Epidermal melanocyte (primary cell): Measurements from ENCODE around the genes LYRM7, RAPGEF6, IL3 and PDLIM4.

DNA sequence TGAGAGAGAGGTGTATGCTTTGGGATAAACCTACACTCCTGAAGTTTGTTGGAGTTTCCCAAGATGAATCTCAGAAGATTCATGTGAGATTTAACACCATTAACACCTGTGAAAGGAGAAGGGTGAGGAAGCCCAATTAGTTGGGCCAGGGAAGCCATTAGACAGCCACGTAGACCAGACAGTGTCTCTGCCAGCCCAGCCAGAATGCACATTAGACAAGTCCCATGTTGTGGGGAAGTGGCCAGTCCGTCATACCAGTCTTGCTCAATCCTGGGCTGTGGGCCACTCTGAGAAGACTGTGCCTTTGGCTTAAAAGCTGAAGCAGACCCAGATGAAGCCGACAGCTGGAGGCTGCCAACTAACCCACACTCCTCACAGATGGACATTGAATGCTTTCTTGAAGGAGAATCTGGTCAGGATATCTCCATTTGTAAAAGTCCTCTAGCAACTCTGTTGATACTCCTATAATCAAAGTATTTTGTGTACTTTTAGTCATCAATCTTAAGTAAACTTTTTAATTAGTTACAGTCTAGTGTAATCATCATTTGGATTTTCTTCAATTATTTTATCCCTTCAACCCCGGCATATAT, 128.6 kb downstream of the CHSY3 start:
- RRBS = no CpG with 5 or more reads among the region's 4 CpGs

GRCh38 chr5:130818048-130818466, 347.0 kb downstream of the HINT1 start:
- RRBS = no CpG with 5 or more reads among the region's 14 CpGs

- RRBS = no CpG with 5 or more reads among the region's 1 CpG
Measured at GRCh38 chr5:130883838-130884415, 281.1 kb downstream of the HINT1 start.

- RRBS = no CpG with 5 or more reads among the region's 50 CpGs
Measured at GRCh38 chr5:131170395-131171446, at the start of gene LYRM7. Gene LYRM7, plus strand, starts transcription at chr5:131170944.

DNA sequence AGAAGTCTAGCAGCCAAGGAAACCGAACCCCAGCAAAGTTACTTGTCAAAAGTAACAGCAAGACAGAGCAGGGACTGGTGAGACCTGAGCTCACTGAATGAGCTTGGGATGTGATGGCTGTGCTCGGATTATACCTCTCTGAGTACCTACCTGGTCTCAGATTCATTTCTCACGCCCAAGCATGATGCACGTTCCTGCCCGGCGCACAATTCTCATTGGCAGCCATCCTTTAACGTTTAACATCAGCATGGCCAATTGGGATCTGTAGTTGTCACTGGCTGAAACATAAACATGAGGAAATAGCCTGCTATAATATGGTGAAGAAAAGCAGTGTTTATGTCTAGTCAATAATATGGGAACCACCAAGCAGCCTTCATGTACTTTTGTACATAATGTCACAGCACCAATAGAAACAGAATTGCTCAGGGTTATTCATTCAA, 732 bp downstream of the LYRM7 start:
- RRBS = no CpG with 5 or more reads among the region's 7 CpGs

- RRBS = no CpG with 5 or more reads among the region's 1 CpG
Measured at GRCh38 chr5:131245211-131245615, 18.6 kb upstream of the CDC42SE2 start.

DNA sequence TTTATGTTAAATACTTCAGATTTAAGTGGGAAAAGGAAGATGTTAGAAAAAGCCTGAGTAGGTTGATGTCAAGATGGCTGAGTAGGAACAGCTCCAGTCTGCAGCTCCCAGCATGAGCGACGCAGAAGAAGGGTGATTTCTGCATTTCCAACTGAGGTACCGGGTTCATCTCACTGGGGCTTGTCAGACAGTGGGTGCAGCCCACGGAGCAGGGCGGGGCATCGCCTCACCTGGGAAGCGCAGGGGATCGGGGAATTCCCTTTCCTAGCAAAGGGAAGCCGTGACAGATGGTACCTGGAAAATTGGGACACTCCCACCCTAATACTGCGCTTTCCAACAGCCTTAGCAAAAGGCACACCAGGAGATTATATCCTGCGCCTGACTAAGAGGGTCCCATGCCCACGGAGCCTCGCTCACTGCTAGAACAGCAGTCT, 80.1 kb downstream of the CDC42SE2 start:
- RRBS = no CpG with 5 or more reads among the region's 13 CpGs

- RRBS = no CpG with 5 or more reads among the region's 5 CpGs
Measured at GRCh38 chr5:131630763-131631210, 4.2 kb downstream of the RAPGEF6 start.

DNA sequence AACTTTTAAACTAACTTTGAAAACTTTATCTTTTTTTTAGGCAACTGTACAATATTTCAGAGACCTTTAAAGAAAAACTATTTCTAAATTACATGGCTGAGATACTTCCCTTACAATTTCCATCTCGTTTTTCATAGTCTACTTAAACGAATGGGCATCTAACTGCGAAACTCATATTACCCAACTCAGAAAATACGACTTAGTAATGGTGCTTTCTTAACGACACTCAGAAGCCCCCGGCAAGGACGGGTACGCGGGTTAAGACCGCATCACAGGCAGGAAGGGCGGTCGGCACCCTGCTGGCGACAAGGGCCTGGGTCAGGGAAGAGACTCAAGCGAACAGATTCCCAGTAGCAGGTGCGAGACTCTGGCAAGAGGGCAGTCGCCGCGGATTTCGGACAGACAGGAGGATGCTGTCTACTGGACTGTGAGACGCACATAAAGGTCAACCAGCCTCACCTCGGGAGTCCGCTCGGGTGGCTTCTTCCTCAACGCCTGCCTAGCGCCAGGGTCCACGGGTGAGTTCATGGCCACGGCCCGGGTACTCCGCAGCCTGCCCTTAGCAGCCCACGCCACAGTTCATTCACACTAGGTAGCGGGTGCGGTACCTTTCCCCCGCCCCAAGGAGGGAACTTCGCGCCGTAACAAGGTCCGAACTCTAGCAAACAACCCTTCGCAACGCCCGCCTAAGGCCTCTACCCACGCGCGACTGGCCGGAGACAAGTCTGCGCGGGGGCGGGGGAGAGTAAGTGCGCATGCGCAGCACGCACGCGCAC, at the start of gene RAPGEF6:
RAPGEF6 (minus strand) TSS at position 727 of the 776 bp plus-strand sequence.
- RRBS = no CpG with 5 or more reads among the region's 52 CpGs

GRCh38 chr5:131660852-131661795, 26.1 kb upstream of the RAPGEF6 start:
- RRBS = no CpG with 5 or more reads among the region's 9 CpGs

DNA sequence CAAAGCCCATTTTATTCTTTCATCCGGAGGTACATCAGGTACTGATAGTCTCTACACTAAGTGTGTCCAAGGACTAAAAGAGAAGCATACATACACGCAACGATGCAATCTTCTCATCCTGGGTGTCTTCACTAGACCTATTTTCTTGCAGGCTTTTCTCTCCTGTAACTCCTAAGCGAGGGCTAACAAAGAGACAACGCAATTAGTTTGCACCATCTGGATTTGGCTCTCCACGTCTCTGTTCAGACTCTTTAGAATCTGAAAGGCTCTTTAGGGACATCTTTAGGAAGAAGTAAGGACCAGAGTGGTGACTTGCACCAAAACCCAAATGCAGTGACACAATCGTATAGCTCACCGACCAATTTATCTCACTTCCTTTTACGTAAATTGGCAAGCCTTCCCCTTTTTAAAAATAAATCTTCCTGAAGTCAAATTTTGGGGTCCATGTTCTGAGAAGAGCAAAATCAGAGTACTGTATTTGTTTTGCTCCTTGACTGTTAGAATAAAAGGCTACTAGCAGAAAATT, 829 bp downstream of the MEIKIN start:
- RRBS = no CpG with 5 or more reads among the region's 9 CpGs

DNA sequence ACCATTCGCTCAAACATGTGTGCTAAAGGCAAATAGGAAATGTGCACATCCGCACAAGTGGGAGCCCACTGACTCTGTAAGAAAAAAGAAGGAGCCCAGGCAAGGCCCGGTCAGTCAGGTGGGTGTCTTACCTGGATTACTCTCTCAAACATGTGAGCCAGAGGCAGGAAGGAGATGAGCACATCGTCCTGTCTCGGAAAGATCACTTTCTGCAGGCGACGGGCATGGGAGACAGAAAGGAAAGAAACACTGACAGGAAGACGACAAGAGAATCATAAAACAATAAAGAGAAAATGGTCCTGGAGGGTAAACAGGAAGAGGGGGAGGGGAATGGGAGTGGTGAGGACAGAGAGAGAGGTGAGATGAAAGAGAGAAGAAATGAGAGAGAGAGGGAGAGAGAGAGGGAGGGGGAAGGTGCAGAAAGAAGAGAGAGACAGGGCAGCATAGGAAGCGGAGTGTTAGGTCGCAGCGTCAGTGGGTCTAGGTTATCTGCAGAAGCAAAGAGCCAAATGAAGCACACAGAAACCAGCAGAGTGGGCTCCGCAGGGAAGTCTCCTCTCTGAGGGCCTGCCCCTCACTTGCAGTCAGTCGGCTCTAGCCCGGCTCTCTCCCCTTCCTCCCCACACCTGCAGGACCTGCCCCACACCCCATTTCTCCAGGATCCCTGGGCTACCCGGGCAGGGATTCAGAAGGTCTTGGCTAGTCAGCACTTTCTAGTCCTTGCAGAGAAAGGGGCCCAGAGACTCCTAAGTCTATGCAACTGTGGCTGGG, 29.5 kb upstream of the MEIKIN start:
- RRBS = 60% methylated on average over 1 of the region's 15 CpGs

DNA sequence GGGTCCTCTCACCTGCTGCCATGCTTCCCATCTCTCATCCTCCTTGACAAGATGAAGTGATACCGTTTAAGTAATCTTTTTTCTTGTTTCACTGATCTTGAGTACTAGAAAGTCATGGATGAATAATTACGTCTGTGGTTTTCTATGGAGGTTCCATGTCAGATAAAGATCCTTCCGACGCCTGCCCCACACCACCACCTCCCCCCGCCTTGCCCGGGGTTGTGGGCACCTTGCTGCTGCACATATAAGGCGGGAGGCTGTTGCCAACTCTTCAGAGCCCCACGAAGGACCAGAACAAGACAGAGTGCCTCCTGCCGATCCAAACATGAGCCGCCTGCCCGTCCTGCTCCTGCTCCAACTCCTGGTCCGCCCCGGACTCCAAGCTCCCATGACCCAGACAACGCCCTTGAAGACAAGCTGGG, at the start of gene IL3:
IL3 (plus strand) TSS at position 274 of the 422 bp plus-strand sequence.
- RRBS = no CpG with 5 or more reads among the region's 14 CpGs

- RRBS = 4% methylated on average over 26 of the region's 94 CpGs
Measured at GRCh38 chr5:132256978-132258309, at the start of gene PDLIM4. Gene PDLIM4, plus strand, starts transcription at chr5:132257696.

DNA sequence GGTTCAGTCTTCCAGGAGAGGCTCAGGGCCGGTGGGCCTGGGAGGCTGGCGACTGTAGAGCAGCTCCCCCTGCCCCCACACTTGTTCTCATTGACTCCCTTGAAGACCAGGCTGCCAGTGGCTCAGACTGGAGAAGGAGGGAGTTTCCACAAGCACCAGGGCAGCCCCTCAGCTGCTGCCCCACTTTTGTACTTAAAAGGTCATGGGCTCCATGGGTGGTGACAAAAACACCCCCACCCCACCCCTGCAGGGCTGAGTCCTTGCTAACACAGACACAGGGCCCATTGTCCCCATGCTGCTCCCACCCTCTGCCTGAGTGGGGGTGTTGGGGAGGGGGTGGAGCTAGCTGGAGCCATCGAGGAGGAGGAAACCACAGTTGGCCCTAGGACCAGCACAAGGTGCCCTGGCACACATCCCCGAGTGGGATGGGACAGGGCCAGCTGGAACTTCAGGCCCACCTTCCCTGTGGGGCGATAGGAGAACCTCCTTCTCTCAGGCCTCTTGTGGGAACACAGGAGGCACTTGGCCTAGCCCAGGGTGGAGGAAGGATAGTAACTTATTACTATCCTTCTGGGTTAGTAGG, 10.6 kb downstream of the PDLIM4 start:
- RRBS = no CpG with 5 or more reads among the region's 5 CpGs

GRCh38 chr5:132322209-132322798, 28.1 kb downstream of the SLC22A4 start:
- RRBS = no CpG with 5 or more reads among the region's 13 CpGs

DNA sequence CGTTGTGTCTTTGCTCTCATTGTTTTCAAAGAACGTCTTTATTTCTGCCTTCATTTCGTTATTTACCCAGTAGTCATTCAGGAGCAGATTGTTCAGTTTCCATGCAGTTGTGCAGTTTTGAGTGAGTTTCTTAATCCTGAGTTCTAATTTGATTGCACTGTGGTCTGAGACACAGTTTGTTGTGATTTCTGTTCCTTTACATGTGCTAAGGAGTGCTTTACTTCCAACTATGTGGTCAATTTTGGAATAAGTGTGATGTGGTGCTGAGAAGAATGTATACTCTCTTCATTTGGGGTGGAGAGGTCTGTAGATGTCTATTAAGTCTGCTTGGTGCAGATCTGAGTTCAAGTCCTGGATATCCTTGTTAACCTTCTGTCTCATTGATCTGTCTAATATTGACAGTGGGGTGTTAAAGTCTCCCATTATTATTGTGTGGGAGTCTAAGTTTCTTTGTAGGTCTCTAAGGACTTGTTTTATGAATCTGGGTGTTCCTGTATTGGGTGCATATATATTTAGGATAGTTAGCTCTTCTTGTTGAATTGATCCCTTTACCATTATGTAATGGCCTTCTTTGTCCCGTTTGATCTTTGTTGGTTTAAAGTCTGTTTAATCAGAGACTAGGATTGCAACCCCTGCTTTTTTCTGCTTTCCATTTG, 22.4 kb upstream of the SLC22A5 start:
- RRBS = no CpG with 5 or more reads among the region's 4 CpGs

DNA sequence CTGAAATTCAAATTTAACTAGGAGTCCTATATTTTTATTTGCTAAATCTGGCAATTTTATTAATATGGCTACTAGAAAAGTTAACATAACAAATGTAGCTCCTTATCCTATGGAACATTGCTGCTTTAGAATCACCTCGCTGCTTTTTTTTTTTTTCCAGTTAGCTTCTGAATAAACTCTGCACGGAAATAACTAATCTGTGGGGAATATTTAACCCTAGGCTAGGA, 634 bp upstream of the SLC22A5 start:
- RRBS = no CpG with 5 or more reads among the region's 2 CpGs

GRCh38 chr5:132379856-132380685, 10.6 kb downstream of the SLC22A5 start:
- RRBS = no CpG with 5 or more reads among the region's 10 CpGs

DNA sequence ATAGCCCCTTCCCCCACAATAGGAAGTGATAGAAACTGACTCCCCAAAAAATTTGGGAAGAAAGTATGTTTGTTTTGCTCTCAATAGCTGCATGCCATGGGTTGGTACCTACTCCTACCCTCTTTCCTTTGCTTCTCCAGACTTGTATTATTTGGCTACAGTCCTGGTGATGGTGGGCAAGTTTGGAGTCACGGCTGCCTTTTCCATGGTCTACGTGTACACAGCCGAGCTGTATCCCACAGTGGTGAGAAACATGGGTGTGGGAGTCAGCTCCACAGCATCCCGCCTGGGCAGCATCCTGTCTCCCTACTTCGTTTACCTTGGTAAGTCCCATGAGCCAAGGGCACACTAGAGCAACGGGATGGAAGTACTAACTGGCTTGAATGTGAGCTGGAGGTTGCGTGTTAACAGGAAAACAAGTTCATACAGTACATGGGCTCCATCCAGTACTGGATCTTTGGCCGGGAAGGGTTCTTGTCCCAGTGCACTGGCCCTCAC, 22.8 kb downstream of the SLC22A5 start:
- RRBS = no CpG with 5 or more reads among the region's 8 CpGs